Bile duct (tissue), 1 donor: Measurements from ENCODE around the gene ZNF438.

- PRO-cap = no peak
These were observed 75.3 kb upstream of the LYZL2 start for GRCh38 chr10:30704530-30705663.

- PRO-cap = bidirectional peak, plus-strand start at chr10:30764173, minus-strand start at chr10:30764112
These were observed 134.3 kb upstream of the LYZL2 start for GRCh38 chr10:30763893-30764245.

DNA sequence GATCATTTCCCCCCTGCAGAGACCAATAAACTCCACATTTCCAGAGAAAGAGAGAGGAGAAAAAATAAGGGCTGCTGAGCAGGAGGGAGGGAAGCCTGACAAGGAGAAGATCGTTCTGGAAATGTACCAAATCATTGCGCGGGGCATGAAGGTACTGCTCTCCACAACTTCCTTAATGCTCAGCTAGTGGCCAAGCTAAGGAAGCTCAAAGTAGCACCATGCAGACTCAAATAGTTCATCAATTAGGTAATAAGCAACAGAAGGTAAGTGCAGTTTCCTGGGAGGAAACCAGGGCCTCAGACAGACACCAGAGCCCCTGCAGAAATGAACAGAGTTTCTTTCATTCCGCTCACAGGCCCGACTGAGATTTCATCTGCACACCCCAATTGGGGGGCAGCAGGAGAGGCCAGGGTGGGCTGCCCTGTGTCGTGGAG is 153.2 kb upstream of the LYZL2 start:
- PRO-cap = no peak

DNA sequence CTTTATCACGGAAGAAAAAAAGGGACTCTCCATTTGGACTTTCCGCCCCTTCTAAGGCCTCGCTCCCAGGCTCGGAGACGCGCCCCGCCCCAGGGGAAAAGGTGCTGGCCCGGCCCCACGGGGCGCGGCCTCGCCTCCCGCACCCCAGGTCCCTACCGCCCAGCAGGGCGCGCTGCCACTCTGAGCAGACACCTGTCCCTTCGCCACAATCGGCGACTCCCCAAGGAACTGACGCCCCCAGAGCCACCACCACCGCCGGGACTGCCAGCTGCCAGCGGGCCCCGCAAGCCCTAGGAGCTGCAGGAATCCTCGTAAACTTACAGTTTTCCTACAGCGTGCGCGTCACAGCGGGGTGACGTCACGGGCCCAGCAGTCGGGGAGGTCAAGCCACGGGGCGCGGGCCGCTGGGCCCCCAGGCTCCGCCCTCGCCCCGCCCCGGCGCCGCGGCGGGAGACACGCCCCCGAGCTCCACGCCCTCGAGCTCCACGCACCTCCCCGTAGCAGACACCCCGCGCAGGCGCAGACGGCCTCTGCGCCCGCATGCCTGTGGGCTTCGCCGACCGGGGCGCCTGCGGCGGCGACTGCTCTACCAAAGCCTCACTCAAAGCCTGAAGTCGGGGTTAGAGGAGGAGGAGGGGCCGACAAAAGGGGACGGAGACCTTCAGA is at the start of gene ZNF438:
Gene ZNF438 (minus strand): TSS at position 354 of the 666 bp plus-strand sequence.
- PRO-cap = bidirectional peak, plus-strand start at position 541 of the sequence, minus-strand start at position 327 of the sequence

DNA sequence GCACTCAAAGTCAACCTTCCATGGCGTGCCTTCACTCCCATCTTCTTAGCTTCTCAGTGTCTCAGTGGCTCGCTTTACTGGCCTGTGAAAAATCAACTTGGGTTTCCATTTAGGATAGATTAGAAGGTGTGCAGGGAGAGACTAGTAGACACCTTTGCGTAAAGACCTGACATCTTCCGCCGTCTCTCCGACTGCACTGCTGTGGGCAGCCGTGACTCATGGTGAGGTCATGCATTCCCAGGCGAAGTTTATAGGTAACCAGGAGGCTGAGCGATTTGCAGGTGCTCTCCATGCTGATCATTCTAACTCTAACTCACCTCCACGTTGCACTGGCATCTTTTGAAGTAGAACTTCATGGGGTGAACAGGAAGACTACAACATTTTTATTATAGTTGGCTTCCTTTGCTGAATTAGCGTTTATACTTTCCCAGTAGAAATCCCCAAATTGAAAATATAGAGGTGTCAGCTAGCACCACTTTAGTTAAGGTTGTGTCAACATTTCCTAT is 68.0 kb upstream of the ZNF438 start:
- PRO-cap = bidirectional peak, plus-strand start at position 355 of the sequence, minus-strand start at position 195 of the sequence

DNA sequence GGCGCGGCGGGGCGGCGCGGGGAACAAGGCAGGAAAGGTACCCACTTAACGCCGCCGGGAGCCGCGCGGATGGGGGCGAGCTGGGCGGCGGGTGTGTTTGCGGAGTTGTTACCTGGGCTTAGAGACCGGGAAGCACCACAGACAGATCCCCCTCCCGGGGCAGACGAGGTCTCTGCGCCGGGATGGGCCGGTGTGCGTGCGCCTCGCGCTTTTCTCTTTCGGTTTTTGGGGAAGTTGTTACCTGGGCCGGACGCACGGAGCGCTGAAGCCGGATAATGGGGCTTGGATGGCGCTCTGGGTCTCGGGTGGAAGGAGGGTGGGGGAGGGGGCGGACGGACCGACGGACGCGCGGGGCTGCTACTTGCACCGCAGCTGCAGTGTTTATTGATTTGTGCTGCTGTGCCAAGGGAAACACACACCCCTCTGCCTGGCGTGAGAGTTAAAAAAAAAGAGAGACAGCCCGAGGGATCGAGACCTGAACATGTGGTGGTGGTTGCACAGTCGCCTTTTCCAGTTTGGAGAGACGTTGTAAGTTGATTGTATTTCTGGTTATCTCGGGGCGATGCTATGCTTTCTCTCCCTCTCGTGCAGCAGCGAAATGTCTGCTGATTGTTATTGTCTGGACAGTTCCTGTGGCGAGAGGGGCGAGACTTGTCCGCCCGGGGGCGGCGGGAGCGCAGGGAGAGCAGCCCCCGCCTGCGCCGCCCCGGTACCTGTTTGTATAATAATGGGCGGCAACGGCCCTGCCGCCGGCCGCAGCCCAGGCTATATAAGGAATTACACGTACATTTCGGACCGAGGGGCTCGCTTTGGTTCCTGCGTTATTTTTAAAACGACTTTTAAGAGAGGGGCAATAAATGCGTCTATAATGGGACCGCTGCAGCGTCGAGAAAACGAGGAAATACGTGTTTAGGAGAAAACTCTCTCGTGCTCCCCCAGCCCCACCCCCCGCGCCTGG is 1.4 kb downstream of the ZEB1 start:
- PRO-cap = bidirectional peak, plus-strand start at position 310 of the sequence, minus-strand start at position 160 of the sequence; bidirectional peak, plus-strand start at position 654 of the sequence, minus-strand start at position 604 of the sequence; unidirectional peak, minus-strand start at position 719 of the sequence; unidirectional peak, minus-strand start at position 894 of the sequence

DNA sequence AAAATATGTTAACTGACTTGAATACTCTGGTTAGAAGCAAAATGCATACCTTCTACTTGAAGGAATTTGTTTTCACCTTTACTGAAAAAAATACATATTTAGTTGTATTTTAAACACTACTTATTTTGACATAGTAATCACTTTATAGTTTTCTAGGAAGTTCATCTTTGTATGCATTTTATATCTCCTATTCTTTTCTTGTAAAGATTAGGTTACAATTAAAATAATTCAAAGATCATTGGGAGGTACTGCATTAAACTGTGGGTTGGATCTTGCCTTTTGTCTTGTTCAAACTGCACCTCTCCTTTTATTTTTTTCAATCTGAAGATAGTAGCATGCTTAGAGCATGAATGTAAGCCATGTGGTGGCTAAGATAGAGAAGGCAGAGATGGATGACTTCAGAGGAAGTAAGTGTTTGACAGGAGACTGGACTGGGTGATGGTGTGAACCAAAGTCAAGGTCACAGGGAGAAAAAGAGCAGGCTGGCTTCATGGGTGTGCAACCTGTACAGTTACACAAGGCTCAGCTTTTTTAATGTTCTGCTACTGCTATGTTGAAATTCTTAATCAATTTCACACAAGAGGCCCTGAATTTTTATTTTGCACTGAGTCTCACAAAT is 85.5 kb downstream of the ZEB1 start:
- PRO-cap = no peak

- PRO-cap = no peak
These were observed 262.9 kb downstream of the ZEB1 start for GRCh38 chr10:31581817-31582494.

- PRO-cap = no peak
These were observed 226.9 kb downstream of the ARHGAP12 start for GRCh38 chr10:31701669-31702153.

DNA sequence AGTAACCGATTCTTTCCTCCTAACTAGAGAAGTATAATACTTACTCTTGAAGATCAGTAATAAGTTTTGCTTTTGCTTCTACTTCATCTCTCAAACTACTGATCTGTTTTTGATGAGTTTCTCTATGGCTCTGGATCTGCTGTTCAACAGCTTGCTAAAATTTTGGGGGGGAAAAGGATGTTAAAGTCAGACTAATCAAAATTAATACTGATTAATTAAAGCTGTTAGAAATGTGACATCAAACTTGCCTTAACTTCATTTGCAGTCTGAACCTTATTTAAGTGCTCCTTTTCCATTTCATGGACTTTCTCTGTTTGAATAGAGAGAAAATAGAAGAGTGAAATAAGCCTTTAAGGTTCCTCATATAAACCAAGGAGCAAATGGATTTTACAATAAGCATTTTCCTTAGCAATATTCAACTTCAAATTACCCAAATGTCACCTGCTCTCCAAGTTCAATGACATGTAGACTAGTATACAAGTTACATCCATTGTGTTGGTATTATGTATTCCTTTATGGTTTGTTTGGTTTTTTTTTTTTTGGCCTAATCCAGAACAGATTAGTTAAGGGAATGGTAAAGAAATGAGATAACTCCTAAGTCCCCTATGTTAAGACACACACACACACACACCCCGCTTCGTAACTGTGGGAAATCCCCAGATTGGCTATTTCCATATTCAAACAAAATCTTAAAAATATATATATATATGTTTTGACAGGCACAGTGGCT is 35.1 kb downstream of the KIF5B start:
- PRO-cap = no peak

DNA sequence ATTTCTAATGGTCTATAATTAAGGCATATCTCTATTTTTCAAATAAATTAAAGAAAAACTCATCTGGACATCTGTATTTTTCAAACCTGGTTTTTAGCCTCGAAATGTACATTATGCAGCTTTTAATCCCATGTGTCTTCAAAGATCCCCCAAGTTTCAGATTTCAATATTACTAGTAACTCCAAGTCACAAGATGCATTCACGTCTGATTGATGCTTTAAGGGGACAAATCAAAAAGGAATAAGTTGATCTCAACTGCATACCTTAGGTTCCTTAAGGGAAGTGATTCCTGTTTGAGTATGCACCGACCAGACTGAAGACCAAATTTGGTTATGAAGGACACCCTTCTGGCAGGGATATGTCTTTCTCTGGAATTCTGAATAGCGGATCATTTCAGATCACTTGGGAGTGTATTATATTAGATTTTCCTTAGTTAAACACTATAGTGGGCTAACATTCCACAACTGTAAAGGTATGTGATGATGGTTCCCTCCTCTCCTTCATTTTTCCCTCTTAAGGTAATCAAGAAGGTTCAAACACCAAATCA is 4.3 kb downstream of the KIF5B start:
- PRO-cap = no peak

GRCh38 chr10:32266975-32267954 is 79.7 kb downstream of the EPC1 start:
- PRO-cap = no peak

- PRO-cap = no peak
These were observed 78.3 kb downstream of the EPC1 start for GRCh38 chr10:32268637-32269016.

GRCh38 chr10:32318273-32319323 is 28.4 kb downstream of the EPC1 start:
- PRO-cap = no peak

DNA sequence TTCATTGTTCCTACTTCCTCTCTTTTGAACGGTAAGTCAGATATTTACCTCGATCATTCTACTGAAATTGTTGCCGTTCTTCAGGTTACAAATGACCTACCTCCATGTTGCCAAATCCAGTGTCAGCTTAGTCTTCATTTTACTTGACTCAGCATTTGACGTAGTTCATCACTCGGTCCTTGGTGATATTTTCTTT is 1.1 kb downstream of the CCDC7 start:
- PRO-cap = no peak

- PRO-cap = no peak
These were observed 31.8 kb downstream of the ITGB1 start for GRCh38 chr10:32926091-32926697.

DNA sequence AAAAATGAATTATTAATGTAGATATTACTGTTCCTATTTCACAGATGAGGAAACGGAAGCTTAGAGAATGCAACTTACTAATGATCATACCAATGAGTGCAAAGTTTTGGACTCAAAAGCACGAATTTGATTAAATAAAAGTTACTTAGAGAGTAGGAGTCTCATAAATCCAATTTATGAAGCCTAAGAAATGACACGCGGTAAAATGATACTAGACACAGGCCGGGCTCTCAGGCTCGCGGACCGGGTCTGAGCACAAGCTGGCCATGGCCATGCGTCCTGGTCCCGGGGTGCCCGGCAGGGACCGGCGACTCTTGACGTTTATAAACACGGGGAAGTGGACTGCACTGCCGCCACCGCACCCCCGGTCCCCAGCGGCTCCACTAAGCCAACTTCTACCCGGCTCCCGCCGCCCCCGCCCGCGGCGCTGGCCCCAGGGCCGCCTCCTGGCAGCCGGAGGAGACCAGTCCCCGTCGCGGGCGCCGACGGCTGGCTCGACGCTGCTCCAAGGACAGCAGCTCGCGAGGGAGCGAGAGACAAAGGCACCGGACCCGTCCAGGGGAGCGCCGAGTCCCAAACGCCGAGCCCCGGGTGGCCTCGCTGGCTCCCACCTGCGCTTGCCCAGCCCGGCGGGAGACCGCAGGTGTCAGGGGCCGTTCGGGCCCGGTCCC is 747 bp downstream of the ITGB1 start:
- PRO-cap = bidirectional peak, plus-strand start at position 473 of the sequence, minus-strand start at position 385 of the sequence

DNA sequence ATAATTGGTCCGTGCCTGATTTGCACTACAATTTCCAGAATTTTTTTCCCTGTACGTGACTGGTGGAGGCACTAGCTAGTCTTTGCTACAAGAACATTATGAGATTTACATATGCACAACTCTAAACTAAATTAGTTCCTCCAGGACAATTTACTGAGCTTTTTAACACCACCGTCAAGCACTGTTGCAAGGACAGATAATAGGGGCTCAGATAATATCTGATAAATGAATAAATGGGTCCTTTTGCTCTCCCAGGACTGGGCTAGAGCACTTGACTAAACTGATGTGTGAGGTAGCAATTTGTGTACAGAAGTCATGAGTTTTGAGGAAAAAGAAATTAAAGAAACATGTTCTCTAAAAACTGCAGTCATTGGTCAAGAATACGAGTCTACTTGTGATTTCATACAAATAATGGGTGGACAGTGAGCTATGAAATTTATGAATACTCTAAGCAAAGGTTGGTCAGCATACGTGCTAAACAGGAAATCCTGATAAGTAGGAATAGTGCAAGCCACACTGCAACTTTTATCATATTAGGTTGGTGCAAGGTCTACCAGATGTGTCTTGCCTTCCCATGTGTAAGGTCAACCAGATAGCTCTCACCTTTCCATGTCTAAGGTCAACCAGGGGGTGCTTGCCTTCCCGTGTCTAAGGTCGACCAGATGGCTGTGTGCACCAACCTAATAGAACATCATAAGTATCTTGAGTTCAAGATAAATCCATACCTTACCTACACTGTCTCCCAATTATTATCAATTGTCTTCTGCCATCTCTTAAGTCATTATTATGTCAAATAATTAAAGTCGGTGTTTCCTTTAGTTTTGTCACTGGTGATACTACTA is 1.9 kb upstream of the ITGB1 start:
- PRO-cap = unidirectional peak, minus-strand start at position 253 of the sequence

DNA sequence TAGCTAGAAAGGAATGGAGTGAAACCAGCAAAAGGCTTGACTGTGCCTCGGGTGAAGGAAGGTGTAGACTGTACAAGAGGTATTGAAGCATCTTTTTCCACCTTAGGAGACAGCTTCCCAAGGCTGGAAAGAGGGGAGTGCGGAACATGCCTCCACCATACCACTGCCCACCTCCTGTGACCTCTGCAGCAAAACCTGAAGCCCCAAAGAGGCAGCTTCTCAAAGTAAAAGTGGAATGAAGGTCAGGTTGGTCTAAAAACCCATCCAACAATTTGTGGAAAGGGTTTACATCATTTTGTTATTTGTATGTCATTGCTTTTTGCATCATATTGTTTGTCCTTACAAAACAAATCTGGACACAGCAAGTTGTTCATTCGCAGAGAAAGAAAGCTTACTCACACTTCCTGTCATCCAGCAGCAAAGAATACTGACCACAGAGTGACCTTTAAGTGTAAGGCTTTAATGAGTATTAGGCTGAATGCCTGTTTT is 27.5 kb upstream of the ITGB1 start:
- PRO-cap = no peak

DNA sequence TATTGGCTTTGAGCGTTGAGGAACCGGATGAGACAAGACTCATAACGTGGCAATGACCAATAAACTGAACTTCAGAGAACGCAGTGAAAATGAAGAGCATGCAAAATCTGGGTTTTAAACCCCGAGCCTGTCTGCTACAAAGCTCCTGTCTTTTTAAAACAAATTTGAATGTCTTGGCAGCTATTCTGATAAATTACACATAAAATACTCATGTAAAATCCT is 74.7 kb upstream of the ITGB1 start:
- PRO-cap = unidirectional peak, plus-strand start at position 69 of the sequence